ENCODE results near the gene MNX1.

GRCh38 chr7:155769128-155770108 lies 42.8 kb downstream of the SHH start:
- RRBS = no CpG with 5 or more reads among the region's 25 CpGs

DNA sequence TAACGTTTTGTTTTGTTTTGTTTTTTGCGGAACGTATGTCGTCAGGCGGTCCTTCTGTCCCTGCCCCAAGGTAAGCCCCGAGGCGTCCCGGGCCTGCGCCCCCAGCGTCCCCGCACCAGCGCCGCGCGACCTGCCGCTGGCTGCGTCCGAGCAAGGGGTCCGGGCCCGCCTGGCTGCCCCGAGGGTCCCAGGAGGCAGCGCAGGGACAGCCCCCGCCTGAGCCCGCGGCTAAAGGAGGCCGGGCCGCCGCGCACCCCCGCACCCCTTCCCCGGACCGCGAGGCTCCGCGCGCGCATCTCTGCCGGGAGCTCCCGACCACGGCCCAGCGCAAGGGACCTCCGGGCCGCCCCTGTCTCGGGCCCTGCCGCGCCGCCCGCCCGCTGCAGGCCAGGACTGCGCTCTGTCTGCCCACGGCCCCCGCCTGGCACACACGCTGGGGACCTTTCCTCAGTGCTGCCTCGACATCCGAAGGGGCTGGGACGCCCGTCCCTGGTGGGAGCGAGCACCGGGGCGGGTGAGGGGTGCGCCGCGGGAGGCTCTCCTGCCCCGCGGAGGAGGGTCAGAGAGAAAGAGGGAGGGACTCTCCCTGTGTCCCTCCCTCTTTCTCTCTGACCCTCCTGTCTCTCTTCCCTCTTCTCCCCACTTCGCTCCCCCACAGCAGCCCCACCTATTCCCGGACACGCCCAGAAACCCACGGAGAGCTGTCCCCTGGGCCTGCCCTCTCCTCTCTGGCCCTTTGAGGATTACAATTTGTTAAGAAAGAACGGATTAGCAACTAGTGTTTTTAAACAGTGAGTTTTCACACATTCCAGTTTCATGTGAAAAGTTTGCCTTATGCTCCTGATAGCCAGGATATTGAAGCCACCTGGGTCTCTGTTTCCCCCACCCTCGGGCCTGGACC lies 24.9 kb downstream of the SHH start:
- RRBS = 3% methylated on average over 21 of the region's 71 CpGs

- RRBS = no CpG with 5 or more reads among the region's 5 CpGs
Observed at GRCh38 chr7:156055062-156055434, 242.8 kb upstream of the SHH start.

- RRBS = no CpG with 5 or more reads among the region's 8 CpGs
Observed at GRCh38 chr7:156602855-156603359, 37.7 kb upstream of the RNF32 start.

GRCh38 chr7:156608791-156609552 lies 31.6 kb upstream of the RNF32 start:
- RRBS = no CpG with 5 or more reads among the region's 7 CpGs

- RRBS = no CpG with 5 or more reads among the region's 20 CpGs
Observed at GRCh38 chr7:156614359-156615433, 25.9 kb upstream of the RNF32 start.

DNA sequence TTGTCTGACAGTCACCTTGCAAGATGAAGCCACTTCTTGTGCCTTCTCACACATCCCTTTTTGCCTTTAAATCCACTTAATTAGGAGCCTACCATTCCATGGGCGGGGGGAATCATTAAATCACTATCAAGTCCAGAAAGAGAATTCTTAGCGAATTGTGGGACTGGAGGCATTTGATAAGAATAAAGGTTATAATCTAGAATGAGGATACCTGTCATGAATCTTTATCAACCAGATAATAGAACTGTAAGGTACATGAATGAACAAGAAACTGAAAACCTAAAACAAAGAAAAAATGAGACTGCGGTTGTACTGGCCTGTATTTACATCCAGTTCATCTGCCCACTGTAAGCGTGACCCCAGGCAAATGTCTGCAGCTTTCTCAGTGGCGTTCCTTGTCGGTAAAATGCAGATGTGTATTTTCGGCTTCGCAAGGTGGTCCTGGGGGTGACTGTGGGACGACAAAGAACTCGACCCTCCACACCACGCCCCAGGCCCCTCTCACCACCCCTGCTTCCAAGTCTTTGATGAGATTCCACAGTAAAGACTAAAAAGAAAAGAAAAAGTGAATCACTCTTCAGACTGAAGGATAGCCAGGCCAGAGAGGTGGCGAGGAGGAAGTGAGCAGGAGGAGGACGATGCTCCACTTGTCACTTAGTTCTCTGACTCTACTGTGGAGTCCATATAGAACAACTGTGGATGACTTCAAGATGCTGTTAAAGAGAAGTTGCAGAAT lies 38.4 kb downstream of the RNF32 start:
- RRBS = no CpG with 5 or more reads among the region's 13 CpGs

DNA sequence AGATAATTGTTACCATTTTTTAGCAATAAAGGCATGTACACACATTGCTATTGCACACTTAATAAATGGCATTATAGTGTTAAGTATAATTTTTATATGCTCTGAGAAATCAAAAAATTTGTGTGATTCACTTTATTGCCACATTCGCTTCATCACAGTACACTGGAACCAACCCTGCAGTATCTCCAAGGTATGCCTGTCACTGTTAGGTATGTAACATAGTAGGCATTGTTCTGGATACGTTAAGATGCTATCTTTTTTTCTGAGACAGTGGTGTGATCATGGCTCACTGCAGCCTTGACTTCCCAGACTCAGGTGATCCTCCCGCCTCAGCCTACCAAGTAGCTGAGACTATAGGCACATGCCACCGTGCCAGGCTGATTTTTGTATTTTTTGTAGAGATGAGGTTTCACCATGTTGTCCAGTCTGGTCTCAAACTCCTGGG lies 91.6 kb downstream of the LMBR1 start:
- RRBS = no CpG with 5 or more reads among the region's 4 CpGs

DNA sequence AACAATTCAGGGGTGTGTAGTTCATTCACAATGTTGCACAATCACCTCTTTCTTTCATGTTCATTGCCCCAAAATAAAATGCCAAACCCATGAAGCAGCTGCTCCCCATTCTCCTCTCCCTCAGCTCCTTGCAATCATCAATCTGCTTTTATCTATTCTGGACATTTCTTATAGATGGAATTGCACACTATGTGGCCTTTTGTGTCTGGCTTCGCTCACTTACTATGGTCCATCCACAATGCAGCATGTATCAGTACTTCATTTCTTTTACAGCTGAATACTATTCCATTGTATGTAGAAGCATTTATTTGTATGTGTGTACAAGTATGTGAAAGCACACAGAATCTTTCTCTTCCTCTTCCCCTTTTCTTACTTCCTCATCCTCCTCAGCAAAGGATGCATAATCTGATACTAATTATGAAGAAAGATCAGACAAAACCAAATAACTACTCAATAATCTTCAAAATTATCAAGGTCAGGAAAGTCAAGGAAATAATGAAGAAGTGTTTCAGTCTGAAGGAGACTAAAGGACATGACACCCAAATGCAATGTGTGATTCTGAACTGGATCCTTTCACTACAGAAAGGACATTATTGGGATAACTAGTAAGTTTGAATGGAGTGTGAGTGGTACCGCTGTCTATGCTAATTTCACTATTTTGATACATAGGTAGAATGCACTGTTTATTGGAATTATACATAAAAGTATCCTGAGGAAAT lies 60.5 kb downstream of the LMBR1 start:
- RRBS = no CpG with 5 or more reads among the region's 2 CpGs

- RRBS = no CpG with 5 or more reads among the region's 38 CpGs
Observed at GRCh38 chr7:156942518-156943152, 6.9 kb upstream of the NOM1 start.

DNA sequence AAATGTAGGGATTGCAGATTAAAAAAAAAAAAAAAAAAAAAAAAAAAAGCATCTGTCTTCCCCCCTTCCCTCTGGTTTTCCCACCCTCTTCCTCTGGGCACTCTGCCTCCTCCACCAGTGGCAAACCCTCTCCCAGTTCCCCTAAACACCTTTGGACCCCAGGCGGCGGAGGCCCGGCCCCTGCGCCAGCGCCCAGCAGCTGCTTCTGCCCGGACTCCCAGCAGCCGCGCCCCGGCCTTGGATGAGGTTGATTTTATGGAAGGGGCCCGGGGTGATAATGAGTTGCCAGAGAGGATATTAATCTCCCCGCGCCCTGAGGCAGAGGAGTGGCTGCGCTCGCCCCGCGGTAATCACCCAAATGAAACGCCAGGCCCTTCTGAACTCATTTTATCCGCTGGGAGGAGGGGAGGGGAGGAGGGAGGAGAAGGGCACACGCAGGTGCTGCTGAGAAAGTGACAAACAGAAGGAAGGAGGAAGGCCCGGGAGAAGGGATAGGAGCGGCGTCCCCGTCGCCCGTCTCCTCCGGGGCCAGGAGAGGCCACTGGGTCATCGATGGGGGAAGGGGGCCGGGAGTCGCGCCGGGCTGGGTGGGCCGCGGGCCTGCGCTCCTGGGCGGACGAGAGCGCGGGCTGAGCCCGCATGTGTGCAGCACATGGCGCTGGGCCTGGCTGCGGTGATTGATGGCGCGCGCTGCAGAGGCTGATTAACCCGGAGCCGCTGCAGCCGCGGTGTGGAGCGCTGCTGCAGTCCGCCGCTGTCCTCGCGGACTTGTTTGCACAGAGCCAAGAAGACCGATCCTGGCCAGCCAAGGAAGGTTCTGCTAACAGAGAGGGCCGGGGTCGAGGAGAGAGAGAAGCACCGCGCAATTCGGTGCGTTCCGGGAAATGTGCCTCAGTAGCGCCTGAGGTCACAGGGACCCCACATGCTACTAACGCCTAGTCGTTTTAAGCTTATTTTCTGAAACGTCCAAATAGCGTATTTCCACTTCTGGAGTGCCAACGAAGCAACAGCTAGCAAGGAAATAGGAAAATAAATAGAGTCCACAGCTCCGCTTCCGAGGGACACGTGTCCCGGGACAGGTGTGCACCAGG lies 6.6 kb downstream of the MNX1 start:
- RRBS = 10% methylated on average over 15 of the region's 71 CpGs

GRCh38 chr7:157010343-157010960 lies at the start of gene MNX1:
MNX1 (minus strand) TSS chr7:157010663.
- RRBS = 2% methylated on average over 39 of the region's 85 CpGs

GRCh38 chr7:157203823-157204636 lies 65.3 kb downstream of the UBE3C start:
- RRBS = no CpG with 5 or more reads among the region's 8 CpGs

GRCh38 chr7:157309864-157310655 lies 26.7 kb upstream of the DNAJB6 start:
- RRBS = no CpG with 5 or more reads among the region's 12 CpGs

DNA sequence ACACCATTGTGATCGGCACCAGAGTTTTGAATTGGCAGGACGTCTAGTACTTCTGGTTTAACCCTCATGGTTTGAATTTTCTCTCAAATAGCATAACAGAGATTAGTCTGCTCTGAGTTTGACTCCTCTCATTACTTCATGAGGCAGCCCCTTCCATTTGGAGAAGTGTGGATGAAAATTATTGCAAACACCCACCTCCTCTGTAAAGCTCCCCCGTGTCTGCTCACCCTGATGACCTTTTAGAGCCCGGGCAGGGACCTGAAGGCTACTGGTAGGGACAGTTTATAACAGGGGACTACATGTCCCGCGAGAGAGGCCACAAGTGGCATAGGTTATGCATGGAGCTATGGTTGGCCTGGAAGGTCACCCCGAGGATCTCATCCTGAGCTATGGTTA lies 17.2 kb upstream of the DNAJB6 start:
- RRBS = no CpG with 5 or more reads among the region's 7 CpGs

- RRBS = no CpG with 5 or more reads among the region's 9 CpGs
Observed at GRCh38 chr7:157374507-157375006, 37.8 kb downstream of the DNAJB6 start.

GRCh38 chr7:157375007-157375431 lies 38.2 kb downstream of the DNAJB6 start:
- RRBS = no CpG with 5 or more reads among the region's 5 CpGs

DNA sequence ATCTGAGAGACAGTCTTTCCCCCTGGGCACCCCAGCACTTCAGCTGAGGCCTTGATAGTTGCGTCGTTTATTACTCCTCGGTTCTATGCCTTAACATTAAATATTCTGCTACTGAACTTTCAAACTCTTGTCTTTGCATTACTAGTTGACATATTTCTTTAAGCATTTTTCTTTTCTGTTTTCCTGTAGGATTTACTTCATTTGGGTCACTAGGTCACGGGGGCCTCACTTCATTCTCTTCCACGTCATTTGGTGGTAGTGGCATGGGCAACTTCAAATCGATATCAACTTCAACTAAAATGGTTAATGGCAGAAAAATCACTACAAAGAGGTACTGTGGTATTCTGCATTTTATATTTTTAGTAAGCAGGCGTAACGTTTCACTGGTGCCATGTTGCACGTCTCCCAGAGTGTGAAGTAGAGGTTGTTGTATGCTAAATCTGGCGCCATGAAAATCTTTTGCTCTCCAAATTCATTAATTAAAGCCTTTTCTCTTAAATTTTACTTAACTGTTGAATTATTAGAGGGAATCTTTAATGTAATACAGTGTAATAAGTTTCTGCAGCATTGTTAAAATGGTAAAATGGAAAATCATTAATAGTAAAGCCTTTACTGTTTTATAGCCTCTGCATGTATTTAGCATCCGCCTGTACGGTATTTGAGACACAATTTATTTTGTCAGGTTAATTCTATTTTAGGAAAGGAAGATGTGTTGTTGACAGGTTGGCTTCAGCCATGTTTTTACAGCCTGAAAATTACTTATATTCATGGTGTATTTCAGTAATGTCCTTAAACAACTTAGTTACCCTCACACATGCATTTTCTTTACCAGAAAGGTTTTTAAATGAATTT lies 48.1 kb downstream of the DNAJB6 start:
- RRBS = no CpG with 5 or more reads among the region's 12 CpGs

DNA sequence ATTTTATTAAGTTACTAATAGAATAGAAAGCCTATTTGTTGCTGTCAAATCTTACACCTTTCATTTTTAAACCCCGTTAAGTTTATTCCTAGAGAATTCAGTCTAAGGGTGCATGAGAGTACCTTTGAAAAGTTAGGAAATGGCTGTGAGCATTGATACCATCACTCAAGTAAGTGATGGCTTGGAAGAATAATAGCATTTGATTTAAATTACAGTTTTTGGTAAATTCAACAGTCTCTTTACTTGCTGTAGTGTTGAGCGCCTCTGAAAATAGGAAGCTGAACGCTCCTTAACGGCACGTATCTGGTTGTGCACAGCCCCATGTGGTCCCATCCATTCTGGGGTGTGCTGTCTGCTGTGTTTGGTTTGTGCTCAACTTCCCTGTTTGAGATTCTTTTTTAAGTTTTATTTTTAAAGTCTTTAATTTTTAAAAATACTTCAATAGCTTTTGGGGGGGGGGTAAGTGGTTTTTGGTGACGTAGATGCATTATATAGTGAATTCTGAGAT lies 51.4 kb downstream of the DNAJB6 start:
- RRBS = no CpG with 5 or more reads among the region's 6 CpGs

DNA sequence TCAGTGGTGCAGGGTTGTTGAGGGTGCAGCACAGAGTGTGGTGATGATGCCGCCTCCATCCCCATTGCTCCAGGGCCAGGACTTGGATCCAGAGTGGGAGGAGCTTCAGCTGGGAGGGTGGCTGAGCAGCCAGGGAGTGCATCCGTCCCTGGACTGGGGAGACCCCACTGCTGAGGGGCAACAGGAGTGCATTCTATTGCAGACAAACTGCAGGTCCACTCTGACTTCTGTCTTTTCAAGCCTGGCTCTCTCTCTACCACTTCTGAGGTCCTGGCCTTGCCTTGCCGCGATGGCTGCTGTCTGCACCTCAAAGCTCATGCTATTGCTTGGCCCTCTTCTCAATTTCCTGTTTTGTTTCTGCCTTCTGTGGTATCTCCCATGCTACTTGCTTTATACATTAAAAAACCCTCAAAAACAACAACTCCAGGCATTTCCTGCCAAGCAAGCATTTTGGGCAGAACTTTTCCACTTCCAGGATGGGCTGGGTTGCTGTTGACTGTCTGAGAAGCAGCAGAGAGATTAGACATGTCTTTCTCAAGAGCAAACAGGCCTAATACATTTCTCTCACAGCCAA lies 134.8 kb downstream of the DNAJB6 start:
- RRBS = no CpG with 5 or more reads among the region's 4 CpGs